Myometrial cell (primary cell): ENCODE data around the gene TEX36.

GRCh38 chr10:124942265-124943162 lies 591 bp downstream of the ZRANB1 start:
- RAMPAGE, long total RNA, result no peak

DNA sequence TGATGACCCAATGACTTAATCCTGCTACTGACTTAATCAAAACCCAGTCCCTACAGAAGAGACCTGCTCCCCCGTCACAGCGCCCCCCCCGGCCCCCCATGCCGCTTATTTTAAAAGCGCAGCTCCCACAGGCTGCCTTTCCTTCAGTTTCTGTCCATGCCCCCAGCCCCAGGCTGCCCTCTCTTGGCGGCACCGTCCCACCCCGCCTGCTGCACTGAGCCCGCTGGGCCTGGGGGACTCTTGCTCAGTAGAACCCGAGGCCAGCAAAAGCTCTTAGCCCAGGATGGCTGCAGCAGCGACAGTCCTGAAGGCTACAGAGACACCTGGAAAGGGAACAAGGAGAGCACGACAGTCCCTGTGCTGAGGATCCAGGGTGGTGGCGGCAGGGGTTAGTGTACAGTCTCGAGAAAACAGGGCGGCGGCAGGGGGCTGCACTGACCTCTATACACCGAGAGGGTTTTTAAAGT lies 31.7 kb downstream of the CTBP2 start:
- RAMPAGE, long total RNA, result no peak

DNA sequence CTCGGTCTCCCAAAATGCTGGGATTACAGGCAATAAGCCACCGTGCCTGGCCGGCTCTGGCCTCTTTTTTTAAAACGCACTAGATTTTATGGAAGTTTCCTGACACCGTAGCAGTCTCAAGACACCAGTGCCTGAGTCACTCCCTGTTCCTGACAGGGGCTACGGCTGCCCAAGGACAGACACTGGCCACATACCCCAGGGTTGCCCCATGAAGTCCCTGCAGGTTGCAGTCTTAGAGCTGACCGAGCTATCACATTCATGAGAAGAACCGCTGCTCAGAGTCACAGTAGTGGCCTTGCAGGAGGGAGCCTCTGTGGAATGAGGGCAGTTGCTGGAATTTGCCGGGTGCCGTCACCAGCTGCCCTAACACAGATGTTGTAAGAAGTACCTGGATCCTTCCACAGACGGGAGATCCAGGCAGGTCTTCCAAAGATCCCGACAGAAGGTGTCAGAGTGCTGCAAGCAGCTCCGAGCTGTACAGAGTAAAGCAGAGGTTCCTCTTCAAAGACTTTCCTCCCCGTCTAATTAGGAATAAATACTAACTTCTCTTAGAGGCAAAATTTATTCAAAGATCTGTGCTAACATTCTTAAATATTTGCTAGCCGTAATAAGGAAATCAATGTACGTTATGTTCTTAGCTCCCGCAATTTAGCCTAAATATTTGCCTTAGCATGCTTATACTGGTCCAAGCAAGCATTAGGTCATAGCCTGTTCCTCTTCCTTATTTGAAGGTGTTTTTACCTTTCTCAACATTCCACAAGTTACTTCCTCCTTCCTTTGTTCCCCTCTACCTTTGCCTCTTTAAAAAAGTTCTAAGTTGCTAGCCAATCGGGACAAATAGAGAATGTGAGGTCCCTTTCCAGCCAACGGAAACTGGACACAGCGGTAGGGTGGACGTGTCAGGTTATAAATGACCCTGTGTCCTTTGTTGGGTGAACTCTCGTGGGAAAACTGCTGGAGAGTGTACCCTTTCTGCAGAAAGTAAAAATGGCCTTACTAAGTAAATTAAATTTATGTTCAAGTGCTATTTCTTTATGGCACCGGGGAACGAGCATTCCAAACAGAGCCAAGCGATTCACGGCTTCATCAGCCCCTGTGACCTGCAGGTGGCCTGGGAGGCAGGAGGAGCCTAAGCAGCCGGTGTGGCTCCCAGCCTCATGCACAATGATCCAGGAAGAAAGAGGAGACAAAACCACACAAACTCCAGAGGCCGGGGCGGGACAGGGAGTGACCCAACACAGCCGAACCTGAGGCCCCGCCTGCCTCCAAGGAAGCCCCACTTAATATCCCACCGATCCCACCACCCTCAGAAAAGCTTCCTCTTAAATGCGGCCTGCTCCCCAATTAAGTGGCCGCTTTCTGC lies 19.2 kb downstream of the CTBP2 start:
- RAMPAGE, long total RNA, result no peak

DNA sequence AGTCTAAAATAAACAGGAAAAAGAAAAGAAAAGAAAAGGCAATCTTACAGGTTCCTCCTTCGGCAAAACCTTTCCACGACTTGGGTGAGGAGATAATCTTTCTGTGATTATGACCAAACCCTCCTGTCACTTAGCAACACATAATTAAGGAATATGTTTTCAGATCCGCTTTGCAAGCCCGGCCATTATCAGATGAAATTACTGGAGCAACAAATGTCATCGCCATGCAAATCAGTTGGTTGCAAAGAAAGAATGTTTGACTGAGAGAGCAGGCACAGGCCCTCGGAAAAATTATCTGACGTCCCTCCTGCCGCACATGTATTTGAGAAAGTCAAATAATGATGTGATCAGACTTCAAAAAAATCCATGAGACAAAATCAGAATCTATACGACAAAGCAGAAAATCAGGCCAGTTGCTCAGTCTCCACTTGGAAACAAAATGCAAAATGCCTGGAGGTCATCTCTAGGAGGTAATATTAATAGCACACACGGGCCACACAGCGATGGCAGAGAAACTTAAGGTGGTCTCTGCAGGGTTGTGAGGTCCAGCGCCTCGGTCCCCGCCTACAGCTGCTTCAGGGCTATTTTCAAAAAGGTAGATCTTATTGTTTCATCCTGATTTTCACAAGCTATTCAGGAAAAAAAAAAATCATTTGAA lies 3.2 kb downstream of the CTBP2 start:
- RAMPAGE, long total RNA, result no peak

DNA sequence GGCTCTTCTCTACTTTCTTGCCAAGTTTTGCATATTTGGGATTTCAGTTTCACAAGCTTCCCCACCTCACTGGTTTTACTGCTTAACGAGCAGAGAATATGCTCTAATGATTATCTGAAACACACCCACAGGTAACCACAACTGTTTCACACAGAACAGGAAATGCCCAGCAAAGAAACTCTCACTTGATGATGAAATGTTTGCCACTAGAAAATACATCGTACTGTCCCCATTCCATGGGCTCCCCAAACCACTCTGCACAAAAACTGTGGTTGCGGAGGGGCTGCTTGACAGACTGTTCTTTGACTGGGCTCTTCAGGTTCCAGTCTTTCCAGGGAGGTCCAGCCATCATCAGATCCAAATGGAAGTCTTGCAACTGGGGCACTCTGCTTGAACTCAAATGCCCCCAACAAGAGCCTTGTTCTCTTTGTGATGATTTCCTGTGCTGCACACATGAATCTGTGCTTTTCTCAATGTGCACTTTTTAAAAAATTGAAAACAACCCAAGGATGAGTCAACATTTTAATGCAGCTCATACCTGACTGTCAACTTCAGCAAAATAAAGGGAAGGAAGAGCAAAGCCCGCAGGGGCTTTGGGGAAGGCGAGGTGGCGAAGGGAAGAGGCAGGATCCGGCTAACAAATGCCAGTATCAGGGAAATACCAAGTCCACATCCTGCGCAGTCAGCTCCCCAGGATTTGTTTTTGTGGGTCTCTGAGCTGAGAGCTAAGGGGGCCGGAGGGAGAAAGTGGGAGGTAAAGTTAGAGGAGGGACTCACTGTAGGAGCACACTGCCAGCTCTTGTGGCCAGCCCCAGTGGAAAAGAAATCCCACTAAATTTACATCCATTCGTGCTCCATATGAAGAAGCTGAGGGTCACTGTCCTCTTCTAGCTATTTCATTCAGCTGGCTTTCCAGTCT lies 37.3 kb upstream of the CTBP2 start:
- RAMPAGE, long total RNA, result no peak

- RAMPAGE, long total RNA, result no peak
Observed at GRCh38 chr10:125081554-125082370, 53.9 kb upstream of the CTBP2 start.

DNA sequence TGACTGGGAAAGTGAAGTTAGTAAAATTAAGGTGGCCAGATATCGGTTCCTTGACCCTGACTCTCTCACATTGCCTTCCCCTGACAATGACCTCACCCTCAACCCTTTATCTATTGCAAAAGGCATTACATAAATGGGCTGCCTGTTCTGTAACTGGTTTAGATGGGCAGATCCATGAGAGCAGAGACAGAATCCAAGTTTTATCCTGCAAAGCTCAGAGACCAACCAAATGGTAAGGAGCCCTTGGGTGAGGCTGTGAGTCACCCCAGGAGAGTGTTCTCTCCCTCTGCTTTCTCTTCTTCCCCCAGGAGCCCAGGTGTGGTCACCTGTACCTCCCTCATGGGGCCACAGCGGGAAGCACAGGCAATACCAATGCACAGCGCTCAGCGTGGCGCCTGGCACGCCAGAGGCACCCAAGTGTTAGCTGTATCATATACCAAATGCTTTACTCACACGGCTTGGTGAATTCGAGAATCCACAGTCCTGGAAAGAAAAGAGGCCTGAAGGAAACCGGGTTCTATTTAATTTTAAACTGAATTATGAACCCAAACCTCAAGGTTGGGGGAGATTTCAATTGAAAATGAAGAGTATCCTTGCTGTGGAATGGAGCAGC lies 93.1 kb upstream of the CTBP2 start:
- RAMPAGE, long total RNA, result no peak

GRCh38 chr10:125127906-125128540 lies 100.2 kb upstream of the CTBP2 start:
- RAMPAGE, long total RNA, result no peak

DNA sequence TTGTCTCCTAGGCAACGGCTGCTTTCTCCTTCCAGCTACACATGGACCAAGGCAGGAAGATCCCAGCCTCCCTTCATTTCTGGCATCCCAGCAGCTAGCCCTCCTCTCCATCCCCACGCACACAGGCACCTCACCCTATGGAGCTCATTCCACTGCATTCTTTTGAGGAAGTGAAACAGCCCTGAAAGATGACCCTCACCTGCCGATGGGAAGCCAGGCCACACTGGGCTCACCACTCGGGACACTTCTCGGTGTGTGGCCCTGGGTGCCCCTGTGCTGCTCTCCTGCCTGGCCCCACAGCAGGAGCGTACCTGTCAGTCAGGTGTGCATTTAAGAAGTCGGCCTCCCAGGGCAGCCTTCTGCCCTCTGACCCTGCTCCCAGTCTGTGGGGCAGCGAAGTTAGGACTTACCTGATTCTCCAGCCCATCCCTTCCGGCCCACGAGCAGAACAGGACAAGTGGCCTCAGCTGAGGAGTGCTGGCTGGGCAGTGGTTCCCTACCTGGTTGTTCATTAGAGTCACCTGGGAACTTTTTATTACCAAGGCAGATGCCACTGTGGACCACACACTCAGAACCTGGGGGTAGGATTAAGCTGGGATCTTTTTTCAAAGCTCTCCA lies 107.8 kb upstream of the CTBP2 start:
- RAMPAGE, long total RNA, result no peak

DNA sequence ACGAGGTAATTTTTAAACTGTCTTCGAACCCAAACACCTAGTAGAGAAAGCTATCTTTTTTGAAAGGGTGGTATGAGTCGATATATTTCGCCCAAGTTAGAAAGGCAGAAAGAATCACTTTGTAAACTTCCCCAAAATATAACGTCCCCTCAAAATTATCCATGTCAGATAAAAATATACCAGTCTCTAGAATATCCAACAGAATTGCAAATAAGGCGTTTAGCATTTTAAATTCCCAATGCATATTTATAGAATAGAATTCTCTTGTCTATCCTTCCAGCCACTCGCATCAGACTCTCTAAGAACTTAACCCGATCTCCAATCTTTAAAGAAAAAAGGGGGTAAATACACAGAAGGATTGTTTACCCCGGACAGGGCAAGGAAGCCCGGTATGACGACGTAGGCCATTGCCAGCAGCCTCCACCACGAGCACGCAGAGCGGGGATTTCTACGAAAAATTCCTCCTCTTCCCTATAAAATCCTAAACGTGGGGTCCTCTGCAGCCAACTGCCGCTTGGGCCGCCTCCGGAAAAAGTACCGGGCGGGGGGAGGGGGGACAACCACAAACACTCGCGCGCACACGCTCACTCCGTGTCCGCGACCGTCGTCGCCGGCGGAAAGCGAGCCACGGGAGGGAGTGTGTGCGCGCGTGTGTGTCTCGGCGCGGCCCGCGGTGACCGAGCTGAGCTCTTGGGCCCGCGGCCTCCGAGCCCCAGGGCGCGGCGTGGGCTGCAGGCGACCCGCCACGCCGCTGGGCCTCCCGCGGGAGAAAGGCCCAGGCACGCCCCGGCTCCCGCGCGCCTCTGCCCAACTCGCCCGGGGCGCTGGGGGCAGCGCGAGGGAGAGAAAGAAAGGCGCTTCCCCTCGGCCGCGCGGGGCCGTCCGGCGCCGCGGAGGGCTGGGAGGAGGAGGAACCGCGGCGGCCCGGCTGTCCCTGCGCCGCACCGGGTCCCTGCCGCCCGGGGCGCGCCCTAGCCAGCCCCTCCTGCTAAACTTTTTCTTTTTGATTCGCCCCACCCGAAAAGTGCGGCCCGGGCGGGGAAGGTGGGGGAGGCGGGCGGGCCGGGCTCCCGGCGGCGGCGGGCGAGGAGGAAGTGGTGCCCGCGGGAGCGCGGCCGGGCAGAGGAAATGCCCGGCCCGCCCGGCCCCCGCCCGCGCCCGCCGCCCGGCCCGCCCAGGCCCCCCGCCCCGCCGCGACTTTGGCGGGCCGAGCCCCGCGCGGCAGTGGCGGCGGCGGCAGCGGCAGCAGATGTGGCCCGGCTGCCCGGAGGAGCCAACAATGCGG lies 130.8 kb upstream of the CTBP2 start:
- RAMPAGE, long total RNA, result no peak

DNA sequence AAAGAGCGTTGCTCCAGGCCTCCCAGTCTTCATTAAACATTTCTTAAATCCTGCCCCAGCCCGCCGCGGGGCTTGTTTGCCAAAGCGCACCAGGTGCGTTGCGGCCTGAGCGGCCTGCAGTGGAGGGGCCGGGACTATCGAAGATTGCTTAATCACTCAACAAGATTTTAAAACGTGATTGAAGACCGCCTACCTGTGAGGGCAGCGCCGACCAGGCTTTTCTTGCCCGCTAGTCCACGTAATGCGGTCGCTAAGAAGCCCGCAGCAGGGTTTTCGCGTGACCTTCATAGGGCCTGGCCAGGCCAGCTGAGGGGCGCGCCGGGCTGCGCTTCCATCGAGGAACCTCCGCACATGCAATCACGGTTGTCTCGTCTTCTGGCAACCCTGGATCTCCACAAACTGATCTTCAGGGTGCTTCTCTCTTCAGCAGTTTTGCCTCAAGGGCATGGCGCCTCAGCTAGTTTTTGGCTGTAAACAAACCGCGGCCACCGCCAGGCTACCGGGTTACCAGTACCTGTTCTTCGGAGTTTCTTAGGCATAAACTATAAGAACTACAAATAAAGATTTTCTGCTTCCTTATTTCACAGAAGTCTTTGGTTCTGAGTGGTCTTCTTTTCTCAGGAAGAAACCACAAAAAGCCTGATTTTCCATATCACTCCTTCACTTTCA lies 134.7 kb upstream of the CTBP2 start:
- RAMPAGE, long total RNA, result no peak

DNA sequence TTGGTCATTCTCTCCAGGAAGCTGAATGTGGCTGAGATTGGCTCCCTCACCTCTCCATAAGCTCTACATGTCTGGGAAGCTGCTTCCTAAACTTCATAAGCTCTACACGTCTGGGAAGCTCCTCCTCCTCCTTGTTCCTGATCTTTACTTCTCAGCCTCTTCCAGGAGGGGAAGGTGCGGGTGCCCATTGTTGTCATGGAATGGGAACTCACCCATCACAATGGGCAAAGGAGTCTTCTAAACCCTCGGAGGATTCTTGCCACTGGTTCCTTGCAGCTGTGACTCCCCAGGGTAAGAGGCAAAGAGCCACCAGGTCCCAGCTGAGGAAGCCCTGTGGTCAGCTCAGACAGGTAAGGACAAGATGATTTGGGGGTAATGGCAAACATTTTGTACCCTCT lies at the start of gene TEX36:
Gene TEX36, minus strand, starts transcription at position 182 of the 398 bp plus-strand sequence.
- RAMPAGE, long total RNA, result no peak

- RAMPAGE, long total RNA, result no peak
Observed at GRCh38 chr10:125815684-125816928, 7.0 kb downstream of the UROS start.

DNA sequence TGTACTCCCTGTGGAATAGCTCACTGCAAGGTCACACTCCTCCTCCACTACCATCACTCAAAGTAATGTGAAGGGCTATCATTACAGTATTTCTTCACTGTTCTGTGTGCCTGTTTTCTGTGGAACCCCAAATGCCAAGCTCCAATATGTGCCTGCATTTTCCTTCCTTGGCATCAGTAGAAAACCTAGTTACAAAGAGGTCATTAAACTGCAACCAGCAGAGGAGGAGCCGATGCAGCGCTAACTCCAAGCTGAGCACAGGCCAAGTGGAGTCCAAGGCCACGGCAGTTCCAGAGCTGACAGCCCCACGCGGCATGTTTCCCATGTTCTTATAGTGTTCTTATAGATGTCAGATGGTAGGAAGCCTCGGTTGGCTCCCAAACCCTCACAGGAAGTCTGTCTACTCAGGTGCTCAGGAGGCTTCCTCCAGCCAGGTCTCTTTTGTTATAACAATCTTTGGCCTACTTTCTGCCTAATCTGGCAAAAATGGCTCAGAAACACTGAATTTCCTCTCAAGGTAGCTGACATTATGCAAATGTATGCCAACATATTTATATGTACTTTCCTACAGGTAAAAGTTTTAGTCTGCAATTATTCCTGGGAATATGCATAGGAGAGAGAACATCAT lies 21.6 kb downstream of the BCCIP start:
- RAMPAGE, long total RNA, result no peak

DNA sequence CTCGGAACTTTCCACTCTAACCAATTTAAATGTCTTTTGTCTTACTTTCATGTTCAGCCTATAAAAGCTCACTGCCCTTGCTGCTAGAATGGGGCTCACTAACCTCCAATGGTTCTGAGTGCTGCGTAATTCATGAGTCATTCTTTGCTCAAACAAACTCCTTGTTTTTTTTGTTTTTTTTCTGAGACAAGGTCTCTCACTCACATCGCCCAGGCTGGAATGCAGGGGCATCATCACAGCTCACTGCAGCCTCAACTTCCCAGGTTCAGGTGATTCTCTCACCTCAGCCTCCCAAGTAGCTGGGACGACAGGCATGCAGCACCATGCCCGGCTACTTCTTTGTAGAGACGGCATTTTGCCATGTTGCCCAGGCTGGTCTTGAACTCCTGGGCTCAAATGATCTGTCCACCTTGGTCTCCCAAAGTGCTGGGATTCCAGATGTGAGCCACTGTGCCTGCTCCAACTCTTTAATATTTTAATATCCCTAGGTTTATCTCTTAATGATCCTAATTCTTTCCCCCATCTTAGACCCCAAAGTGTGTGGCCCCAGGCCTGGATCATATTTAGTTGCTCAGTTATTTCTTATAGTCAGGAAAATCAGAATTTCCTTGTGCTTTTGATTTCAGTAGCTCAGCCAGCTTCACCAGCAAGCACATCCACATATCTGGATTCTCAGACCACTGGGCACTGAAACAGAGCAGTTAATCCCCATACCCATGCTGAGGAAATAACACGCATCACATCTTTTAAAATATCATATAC lies 1.4 kb downstream of the DHX32 start:
- RAMPAGE, long total RNA, result no peak

- RAMPAGE, long total RNA, result no peak
Observed at GRCh38 chr10:125885824-125886795, 5.0 kb upstream of the DHX32 start.

- RAMPAGE, long total RNA, result no peak
Observed at GRCh38 chr10:125896160-125896372, 298 bp upstream of the FANK1 start.

GRCh38 chr10:126058521-126058994 lies 162.2 kb downstream of the FANK1 start:
- RAMPAGE, long total RNA, result no peak

DNA sequence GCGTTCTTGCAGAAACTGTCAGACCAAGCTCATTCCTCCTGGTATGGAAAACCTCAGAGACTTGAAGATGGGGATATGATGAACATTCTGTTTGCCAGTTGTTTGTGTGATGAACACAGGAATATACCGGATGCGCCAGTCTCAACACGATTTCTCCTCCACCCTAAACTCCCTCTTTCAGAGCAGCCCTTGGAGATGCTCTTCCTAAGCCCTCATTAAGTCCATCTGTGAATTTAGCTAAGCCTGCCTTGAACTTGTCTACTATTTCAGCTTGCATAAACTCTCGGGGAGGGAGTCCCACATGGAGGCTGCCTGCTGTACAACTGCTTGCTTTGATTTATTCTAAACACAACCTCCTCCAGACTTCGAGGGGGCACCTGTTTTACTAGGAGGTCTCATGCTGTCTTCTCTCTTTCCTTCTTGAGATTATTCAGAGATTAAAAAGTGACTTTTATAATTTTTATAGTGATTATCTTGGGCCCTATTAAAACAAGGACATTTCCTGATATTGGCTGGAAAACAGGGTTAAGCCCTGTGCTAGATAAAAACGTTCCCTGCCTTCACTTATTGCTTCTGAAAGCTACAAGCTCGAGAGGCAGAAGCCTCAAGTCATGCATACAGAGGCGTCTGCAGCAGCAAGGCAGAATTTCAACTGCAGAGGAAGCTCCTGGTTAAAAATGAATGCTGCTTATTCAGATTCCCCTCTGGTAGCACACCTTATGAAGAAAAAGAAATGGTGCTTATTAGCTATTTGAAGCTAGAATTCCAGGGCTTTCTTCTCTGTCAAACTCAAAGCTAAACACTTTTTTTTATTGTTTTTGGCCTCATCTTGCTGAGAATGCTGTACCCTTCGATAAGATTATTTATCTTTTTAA lies 174.3 kb downstream of the FANK1 start:
- RAMPAGE, long total RNA, result no peak

- RAMPAGE, long total RNA, result no peak
Observed at GRCh38 chr10:126088137-126088600, 191.8 kb downstream of the FANK1 start.